ENCODE results near the genes CATSPER3 and FAM53C.

GRCh38 chr5:134967451-134968059, at the start of gene CATSPER3:
Gene CATSPER3, plus strand, starts transcription at chr5:134967907.
- PRO-cap, result no peak

DNA sequence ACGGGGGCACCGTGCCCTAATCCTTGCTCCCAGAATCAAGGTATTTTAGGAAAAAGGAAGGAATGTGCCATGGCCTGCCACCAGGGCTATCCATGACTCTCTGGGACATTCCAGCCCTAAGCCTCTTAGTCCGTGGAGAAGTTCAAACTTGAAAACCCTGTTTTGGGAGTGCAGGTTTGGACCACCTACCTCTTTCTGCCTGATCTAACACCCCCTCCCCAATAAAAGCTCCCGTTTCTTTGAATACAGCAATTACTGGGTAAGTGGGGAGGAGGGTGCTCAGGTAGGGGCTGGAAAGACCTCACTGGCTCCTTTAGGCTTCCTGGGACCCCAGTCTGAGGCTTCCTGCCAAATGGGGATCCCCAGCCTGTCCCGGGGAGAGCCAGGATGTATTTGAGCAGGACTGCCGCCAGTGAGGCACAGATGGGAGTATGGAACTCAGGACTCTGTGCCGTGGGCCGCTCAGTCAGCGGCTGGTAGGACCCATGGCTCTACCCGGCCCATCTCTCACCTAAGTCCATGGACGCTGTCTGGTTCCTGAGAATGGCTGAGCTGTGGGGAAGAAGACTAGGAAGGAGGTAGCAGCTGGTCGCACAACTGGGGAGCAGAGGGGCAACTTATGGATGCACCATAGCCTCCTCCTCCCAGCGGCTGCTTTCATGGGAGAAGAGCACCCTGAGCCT, 3.7 kb upstream of the PITX1 start:
- PRO-cap, result no peak

DNA sequence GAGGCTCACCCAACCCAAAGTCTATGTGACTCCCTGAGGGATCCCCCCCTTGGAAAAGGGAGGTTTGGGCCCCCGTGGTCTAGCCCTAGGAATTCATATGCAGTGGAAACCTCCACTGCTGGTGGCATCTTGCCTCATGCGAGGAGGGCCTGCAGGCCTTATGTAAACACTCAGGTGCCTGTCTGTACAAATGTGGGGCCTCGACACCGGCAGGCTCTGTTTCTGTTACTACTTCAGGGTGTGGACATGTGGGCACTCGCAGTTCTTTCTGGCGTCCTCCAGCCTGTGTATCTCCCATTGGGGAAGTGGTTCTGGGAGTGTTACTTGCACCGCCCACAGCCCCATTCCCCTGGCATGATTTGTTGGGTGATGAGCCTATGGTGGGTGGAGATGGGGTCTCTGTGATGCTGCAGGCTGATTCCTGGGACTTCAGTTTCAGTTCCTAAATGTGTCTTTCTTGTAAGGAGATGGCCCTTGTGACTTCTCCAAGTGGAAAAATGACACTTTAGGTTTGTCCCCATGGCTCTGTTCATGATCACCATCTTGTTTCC, 82.1 kb upstream of the PITX1 start:
- PRO-cap, result no peak

- PRO-cap, result no peak
These were observed 104.5 kb upstream of the PITX1 start for GRCh38 chr5:135138264-135139142.

DNA sequence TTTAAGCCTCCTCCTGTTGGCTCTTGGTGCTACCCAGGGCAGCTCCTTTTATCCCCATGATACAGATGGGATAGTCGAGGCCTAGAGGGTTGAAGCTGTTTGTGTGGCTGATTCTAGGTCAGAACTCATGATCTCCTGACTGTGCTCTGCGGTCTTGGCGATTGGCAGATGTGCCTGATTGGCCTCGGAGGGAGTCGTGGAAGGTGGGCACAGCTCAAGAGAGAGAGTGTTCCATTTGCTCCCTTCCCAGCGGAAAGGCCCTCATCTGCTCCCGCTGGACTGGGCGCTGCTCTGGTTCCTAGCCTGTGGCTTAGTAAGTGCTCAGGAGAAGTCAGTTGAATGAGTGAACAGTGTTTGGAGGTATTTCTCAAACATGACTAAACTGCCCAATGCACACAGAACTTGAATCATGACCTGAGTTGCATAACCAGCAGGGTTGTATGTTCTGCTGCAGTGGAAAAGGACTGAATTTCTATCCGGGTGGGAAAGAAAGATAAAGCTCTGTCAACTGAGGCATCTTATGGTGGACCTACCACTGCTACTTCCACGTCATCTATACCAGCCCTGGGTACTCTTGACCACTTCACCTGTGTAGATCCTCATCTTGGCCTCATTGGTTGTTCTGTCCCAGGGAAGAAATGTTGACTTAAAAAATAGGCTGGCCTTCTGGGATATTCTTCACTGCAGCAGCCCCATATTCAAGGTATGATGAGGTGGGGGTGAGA, 120.2 kb upstream of the PITX1 start:
- PRO-cap, result no peak

- PRO-cap, result no peak
These were observed 158.2 kb upstream of the PITX1 start for GRCh38 chr5:135192075-135192721.

DNA sequence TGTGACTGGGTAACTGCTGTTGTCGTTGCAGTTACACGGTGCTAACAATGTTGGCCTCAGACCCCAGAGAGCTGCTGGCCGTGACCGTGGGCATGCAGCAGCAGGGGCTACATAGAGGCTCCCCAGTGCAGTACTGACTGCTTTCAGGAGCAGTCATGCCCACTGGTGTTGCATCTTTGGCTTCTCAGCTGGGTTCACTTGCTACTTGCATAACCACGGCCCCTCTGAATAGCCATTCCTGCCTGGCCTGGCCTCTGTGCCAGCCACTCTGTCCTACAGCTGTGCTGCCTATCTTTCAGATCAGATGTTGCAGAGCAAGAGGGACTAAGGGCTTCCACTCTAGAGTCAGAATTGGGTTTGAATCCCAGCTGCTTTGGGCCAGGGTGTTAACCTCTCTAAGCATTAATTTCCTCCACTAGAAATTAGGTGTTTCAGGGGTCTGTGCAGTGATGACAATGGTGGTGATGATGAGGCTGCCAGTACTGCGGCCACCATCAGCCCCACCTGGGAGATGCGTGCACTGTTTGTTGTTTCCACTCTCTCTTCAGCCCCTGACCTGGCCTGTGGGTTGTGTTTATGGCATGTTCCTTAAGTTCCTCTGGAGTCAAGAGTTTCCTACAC, 60.4 kb downstream of the MACROH2A1 start:
- PRO-cap, result no peak

GRCh38 chr5:135374601-135375340, 24.3 kb downstream of the MACROH2A1 start:
- PRO-cap, result no peak

DNA sequence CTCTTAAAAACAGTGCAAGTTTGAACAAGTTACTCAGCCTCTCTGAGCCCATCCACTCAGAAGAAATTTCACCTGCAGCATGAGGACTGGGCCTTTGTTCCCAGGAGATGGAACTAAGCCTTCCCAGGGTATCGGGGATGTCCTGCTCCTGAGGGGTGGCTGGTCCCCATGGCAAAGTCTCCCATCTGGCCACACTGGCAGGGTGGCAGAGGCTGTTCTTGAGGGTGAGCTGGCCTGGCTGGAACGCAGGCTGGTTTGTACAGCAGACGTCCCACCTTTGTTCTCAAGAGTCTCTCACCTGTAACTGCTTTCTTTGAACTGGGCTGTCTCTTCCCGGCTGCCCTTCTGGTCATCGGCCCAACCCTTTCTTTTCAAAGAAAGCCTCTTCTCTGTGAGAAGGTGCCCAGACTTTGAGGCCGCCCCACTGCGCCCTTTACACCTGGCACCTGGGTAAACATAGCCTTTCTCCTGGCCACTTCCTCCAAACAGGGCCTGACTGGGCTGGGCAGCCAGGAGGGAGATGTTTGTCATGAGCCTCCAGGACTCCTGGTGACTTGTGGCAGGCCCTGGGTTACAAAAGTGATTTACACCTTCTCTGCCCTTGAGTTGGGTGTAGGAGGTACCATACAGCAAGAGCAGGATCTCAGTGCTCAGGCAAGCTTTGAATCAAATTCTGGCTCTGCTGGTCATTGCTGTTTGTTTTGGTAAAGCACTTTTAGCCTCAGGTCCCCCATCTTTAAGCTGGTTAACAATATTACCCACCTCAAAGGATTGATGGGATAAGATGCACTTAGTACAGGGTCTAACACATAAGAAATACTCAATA, 127.1 kb upstream of the CXCL14 start:
- PRO-cap, result no peak

GRCh38 chr5:136043684-136044554, 15.1 kb downstream of the TGFBI start:
- PRO-cap, result no peak

GRCh38 chr5:136061225-136061803, 32.5 kb downstream of the TGFBI start:
- PRO-cap, result no peak

GRCh38 chr5:136080433-136080981, 51.7 kb downstream of the TGFBI start:
- PRO-cap, result bidirectional peak, plus-strand start at chr5:136080720, minus-strand start at chr5:136080601

DNA sequence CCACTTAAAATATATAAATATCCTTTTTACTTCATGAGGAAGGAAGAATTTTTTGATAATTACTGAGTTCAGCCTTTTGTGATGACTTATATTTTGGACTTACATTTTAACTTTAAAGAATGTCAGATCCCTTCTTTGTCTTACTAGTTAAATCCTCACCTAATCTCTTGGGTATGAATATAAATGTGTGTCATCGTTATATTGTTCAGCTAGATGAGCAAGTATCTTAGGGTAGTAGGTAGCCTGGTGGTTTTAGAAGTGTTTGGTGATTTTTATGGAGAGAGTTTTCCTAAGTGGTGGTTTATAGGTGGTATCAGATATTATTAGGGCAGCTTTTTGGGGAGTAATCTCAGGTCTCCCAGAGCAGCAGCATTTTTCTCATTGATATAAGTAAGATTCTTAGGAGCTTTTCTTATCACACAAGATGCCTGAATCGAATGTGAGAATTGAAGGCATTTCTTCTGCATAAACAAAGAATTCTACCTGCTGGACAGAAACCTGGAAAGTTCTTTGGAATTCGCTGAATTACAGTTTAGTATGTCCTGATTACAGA, 11.7 kb downstream of the SMIM32 start:
- PRO-cap, result no peak

DNA sequence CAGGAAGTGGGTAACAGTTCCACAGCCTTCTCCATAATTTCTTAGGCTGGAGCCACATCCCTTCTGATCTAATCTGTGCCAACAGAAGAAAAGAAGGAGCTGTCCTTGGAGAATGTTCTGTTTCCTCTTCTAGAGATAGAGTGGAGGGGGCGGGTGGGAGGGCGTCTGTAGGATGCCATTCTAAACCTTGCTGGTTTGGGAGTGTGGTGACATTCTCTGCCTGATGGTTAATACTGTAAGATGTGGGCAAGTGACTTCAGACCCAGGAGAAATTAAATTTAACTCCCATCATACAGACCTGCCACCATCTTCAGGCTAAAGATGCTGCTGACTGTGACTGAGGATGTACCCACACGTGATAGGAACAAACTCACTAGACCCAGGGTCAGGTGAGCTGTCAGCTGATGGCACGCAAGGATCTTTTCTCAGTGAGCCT, 437.5 kb downstream of the SPOCK1 start:
- PRO-cap, result no peak

DNA sequence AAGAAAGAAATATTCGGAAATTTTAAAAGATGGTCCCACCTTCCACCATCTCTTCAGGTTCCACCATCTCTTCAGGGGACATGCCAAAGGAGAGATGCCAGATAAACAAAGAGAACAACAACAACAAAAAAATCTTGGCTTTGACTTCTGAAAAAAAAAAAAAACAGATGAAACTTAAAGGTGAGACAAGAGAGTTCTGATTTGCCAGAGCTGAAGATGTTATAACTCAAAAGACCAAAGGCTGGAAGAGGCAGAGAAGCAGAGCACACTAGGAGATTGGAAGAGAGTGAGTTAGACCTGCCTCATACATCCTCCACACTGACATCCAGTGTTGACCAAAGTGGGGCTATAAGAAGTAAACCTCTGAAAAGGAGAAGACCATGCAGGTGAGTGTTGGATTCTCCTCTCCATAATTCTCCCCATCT, 435.9 kb downstream of the SPOCK1 start:
- PRO-cap, result no peak

DNA sequence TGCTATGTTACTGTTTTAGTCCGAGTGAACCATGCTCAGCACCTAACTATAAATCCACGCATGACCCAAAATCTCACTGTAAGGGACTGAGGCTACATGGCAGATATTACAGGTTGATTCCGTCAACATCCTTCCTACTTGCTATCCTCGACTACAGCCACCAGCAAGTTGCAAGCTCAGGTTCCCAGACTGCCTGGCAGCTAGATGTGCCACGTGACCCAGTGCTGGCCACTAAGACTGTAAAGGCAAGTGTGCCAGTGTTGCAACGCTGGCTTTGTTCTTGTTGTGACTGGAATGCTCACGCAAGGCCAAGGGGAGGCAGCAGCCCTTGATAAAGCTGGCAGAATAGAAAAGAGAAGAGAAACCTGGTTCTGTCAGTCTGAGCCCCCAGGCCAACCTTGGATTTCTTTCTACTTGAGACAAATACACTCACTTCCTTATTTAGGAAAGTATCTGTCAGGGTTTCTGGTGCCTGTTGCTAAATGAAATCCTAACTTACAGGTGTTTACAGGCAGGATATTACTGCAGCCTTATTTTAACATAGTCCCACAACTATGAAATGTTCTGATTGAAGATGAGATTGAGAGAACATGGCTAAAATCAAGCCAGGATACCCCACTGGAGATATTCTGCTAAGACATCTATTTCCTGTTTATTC, 113.0 kb downstream of the KLHL3 start:
- PRO-cap, result no peak

GRCh38 chr5:137666128-137666597, 69.7 kb downstream of the KLHL3 start:
- PRO-cap, result no peak

DNA sequence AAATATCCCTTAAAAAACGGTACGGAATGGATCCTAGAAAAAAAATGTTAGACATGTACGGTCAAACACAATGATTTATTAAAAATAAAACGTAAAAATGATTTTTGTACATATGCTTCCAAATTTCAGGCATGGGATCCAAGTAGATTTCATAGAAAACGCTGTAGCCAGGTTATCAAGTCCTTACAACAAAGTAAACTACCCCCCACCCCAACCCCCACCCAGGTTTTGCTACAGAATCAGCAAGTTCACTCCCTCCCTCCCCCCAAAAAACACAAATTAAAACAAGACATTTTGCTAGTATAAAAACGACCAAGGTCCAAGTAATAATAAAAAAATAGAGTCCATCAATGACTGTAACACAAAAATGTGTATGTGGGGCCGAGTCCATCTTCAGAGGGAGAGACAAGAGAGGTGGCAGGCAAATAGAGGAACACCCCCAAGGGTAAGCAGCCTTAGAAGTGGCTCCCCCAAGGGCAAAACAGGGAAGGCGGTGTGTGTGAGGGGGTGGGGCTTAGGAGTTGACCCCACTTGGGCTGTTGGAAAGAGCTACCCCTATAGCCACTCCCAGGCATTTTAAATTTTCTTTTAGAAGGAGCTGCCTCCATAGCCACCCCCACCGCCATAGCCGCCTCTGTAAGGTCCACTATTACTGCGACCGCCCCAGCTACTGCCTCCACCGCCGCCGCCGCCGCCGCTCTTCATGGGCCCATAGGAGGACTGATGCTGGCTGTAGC, 1.4 kb downstream of the HNRNPA0 start:
- PRO-cap, result no peak

DNA sequence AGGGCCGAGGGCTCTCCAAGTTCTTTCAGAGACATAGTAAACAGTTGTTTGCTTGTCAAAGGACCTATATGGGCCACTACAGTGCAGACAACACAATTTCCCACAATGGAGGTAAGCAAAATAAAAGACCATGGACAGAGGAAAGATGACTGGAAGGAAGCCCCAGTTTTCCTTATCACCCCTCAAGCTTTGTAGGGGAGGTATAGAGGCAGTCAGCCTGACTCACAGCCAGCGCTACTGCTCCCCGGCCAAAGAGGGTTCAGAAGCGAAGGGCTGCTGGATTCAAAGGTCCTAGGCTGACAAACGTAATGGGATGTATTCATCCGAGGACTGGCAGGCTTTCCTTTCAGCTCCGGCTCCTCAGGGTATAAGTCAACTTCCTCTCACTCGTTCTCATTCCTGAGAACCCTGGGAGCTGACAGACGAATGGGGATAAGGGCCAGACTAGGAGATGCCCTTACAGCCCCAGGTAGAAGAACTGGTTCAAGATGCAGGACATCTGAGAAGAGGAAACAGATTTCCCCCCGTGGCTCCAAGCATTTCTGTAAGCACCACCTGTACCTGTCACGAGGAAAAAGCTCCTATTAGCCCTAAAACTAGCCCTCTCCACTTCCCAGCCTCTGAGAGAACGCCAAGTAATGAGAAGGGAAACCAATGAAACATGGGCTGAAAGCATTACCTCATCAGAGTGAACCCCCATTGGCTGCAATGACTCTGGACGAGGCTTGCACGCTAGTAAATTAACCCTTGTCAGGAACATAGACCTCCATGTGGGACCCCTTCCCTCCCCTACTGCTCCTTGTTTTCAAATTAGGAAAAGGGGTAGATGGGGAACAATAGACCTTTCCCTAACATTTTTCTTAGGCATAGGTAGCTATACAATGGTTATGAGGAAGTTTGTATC, 22.1 kb upstream of the FAM13B start:
- PRO-cap, result unidirectional peak, minus-strand start at position 577 of the sequence

GRCh38 chr5:138337673-138338524, at the start of gene FAM53C:
Gene FAM53C, plus strand, starts transcription at chr5:138338266.
- PRO-cap, result bidirectional peak, plus-strand start at chr5:138337755, minus-strand start at chr5:138337745; bidirectional peak, plus-strand start at chr5:138338101, minus-strand start at chr5:138337966; bidirectional peak, plus-strand start at chr5:138338266, minus-strand start at chr5:138338301

All from Calu3 (cell line).